Suprapubic skin (tissue), 4 donors: ENCODE measurements around a stretch of chr5.

- PRO-cap, result no peak
- RAMPAGE, long total RNA, 4 experiments, result no peak in any of the 4 experiments
Measured at GRCh38 chr5:134533355-134533973, 8.0 kb downstream of the JADE2 start.

- PRO-cap, result no peak
- RAMPAGE, long total RNA, 4 experiments, result no peak in any of the 4 experiments
Measured at GRCh38 chr5:134553913-134554411, 28.5 kb downstream of the JADE2 start.

GRCh38 chr5:134592375-134592968 lies 40.2 kb downstream of the SAR1B start:
- PRO-cap, result no peak
- RAMPAGE, long total RNA, 4 experiments, result no peak in any of the 4 experiments

- PRO-cap, result no peak
- RAMPAGE, long total RNA, 4 experiments, result no peak in any of the 4 experiments
Measured at GRCh38 chr5:134770812-134771165, 12.2 kb downstream of the DDX46 start.

DNA sequence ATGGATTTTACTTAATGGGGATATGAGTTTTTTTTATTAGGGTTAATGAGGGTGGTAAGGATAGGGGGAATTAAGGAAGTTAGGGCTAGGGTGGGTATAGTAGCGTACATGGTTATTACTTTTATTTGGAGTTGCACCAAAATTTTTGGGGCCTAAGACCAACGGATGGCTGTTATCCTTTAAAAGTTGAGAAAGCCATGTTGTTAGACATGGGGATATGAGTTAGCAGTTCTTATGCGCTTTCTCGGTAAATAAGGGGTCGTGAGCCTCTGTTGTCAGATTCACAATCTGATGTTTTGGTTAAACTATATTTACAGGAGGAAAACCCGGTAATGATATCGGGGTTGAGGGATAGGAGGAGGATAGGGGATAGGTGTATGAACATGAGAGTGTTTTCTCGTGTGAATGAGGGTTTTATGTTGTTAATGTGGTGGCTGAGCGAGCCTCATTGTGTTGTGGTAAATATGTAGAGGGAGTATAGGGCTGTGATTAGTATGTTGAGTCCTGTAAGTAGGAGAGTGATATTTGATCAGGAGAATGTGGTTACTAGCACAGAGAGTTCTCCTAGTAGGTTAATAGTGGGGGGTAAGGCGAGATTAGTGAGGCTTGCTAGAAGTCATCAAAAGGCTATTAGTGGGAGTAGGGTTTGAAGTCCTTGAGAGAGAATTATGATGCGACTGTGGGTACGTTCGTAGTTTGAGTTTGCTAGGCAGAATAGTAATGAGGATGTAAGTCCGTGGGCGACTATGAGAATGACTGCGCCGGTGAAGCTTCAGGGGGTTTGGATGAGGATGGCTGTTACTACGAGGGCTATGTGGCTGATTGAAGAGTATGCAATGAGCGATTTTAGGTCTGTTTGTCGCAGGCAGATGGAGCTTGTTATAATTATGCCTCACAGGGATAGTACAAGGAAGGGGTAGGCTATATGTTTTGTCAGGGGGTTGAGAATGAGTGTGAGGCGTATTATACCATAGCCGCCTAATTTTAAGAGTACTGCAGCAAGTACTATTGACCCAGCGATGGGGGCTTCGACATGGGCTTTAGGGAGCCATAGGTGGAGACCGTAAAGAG lies 21.7 kb downstream of the PCBD2 start:
- PRO-cap, result no peak
- RAMPAGE, long total RNA, 4 experiments, result no peak in any of the 4 experiments

DNA sequence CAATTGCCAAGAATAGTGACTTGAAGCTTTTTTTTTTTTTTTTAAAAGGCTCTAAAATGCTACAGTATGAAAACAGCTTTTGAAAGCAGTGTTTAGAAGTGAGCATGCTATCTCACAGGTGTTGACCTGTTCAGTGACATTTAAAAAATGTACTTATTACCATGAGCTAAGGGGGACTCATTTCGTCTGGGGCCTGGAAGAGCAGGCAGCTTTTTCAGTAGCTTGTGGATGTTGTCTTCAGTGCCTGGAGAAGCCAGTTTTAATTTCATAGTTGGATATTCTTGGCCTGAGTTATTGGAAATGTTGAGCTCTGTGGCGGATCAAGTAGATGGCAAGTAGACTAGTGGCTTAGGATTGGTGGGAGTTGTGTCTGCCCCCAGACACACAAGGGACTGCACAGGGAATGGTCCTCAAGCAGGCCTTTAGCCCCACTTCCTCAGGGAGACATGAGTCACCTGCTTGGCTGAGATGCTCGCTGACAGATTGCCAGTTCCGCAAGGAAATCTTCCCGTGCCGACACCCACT lies 19.0 kb upstream of the CATSPER3 start:
- PRO-cap, result no peak
- RAMPAGE, long total RNA, 4 experiments, result no peak in any of the 4 experiments

DNA sequence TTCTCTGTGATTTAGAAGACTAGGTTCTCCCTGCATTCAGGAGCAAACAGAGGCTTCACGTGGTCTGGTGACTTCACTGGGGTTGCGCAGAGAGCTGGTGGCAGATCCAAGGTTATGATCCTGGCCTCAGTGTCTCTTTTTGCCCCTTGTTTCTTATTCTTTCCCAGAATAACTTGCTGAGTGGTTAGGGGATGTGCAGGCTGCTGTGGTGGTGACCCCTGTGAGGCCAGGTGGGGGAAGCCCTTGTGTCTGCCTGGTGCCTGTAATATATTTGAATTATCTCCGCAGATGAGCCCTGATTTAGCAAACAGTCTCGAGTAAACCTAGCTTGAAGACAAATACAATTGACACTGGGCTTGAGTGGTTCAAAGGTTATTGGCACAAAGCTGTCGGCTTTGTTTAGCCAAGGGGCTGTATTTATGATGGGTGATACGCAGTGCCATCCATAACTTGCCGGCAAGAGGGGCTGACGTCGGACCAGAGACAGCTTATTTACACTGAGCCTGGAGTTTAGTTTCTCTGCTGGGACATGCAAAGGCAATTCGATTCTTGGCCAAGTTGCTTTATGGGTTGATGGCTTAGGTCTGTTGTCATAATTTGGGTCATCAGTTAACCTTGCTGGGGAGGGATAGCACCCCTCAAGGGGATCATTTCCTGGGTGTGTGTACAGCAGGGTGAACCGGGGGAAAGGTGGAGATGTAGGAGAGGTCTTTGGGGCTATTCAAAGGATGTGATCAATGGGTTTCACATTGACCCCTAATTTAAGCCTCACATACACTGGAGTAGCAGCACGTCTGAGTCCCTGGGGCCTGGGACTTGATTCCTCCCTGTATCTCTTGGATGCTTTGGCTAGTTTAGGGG lies 20.0 kb upstream of the PITX1 start:
- PRO-cap, result no peak
- RAMPAGE, long total RNA, 4 experiments, result no peak in any of the 4 experiments

DNA sequence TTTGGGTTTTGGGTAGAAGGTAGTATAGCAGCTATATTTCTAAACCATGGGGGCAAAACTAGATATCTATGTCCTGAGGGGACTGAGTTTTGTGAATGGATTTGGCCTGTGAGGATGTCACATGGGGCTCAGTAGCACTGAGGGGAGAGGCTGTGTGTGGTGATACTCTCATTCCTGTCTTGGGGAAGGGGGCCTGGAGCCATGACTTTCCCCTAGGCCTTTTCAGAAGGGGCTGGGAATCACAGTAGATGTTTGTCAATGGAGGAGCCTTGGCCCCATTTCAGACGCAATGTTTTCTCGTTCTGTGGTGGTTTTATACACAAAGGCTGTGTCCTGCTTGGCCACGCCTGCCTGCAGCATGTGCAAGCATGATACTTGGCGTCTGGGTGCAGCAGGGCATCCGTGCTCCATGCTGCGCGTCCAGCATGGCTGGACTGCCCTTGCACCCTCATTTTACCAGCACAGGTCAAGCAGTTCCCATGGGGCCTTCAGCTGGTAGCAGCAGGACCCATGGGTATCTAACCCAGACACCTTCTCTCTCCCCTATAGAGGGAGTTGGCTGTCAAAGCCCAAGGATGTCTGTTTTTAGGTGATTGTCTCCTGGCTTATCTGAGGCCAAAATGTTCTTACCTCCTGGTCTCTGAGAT lies 158.2 kb upstream of the PITX1 start:
- PRO-cap, result no peak
- RAMPAGE, long total RNA, 4 experiments, result no peak in any of the 4 experiments

DNA sequence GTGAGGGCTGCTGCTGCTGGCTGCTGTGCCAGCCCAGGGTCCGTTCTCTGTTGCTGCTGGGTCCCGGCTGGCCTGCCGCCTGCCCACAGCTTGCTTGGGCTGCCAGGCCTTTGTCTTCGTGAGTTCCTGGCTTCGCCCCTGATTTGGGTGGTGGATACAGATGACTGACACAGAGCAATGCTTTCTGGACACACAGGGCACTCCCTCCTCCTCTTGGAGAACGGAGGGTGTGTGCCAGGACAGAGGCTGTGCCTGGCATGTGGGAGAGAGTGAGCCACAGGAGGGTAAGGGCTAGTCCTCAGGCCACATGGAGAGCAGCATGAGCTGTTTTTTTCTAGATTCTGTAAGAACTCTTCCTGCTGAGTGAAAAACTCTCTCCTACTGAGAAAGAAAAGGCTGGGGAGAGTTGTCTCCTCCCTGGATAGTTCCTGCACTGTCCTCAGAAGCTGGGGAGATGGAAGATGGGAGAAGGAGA lies 166.0 kb downstream of the MACROH2A1 start:
- PRO-cap, result no peak
- RAMPAGE, long total RNA, 4 experiments, result no peak in any of the 4 experiments

- PRO-cap, result no peak
- RAMPAGE, long total RNA, 4 experiments, result no peak in any of the 4 experiments
Measured at GRCh38 chr5:135307360-135307896, 91.6 kb downstream of the MACROH2A1 start.

DNA sequence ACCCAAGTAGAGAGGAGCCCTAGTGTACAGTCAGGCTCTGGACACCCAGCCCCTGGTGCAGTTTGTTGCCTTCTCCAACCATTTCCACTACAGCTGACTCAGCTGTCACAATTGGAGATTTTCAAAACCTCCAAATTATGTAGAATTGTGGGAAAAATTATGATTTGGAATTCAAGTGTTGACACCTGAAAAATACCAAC lies 32.2 kb downstream of the MACROH2A1 start:
- PRO-cap, result no peak
- RAMPAGE, long total RNA, 4 experiments, result no peak in any of the 4 experiments

- PRO-cap, result no peak
- RAMPAGE, long total RNA, 4 experiments, result no peak in any of the 4 experiments
Measured at GRCh38 chr5:135372548-135373543, 26.2 kb downstream of the MACROH2A1 start.

GRCh38 chr5:135976246-135976650 lies 21.5 kb upstream of the LECT2 start:
- PRO-cap, result no peak
- RAMPAGE, long total RNA, 4 experiments, result no peak in any of the 4 experiments

DNA sequence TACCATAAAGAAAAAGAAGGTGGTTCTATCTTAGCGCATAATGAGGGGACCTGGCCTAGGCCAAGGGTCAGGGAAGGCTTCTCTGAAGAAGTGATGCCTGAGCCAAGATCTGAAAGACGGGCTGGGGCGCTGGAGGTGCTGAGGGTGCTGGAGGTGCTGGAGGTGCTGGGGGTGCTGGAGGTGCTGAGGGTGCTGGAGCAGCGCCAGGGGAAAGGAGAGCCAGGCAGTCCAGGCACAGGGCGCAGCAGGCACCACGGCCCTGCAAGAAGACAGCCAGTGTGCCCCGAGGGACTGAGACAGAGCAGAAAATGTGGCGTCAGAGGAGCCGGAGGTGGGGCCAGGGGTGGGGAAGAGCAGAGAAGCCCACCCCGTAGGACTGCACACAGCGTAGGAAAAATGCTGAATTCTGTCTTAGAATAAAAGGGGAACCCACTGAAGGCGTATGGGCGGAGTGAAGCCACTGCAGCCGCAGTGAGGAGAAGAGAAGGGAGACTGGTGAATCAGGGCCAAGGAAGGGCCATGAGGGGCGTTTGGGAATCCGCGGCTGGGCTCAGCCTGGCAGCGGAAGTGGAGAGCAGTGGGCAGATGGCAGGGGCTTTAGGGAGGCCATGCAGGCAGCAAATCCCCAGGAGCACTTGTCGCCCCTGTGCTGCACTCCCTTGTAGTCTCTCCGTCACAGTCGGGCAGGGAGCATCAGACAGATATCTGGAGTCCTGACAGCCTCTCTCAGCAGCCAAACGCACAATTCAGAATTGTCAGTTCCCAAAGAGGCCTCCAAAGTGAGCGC lies 35.8 kb upstream of the LECT2 start:
- PRO-cap, result no peak
- RAMPAGE, long total RNA, 4 experiments, result no peak in any of the 4 experiments

- PRO-cap, result no peak
- RAMPAGE, long total RNA, 4 experiments, result no peak in any of the 4 experiments
Measured at GRCh38 chr5:135999300-136000030, 29.3 kb upstream of the TGFBI start.

DNA sequence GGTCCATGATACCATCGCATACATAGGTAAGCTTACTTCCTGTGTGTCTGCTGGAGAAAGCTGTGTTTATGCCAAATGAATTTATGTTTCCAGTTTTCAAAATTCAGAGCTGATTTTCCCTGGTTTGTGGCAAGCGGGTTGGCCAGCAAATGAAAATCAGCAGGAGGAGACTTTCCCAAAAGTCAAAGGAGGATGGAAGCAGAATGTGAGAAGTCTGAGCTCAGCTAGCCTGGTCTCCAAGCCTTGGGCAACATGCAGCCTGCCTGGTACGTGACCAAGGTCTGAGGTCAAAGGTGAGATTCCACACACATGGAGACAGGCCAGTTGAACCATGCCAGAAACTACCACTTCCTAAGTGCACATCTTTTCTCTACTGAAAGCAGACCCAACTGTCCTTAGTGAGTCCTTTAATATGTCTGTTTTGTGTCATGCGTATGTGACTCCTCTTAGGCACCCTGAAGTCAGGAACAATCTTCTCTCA lies 10.0 kb upstream of the TGFBI start:
- PRO-cap, result no peak
- RAMPAGE, long total RNA, 4 experiments, result no peak in any of the 4 experiments

GRCh38 chr5:136046112-136047070 lies 17.6 kb downstream of the TGFBI start:
- PRO-cap, result no peak
- RAMPAGE, long total RNA, 4 experiments, result no peak in any of the 4 experiments

GRCh38 chr5:136132021-136132520 lies 574 bp upstream of the SMAD5 start:
- PRO-cap, result no peak
- RAMPAGE, long total RNA, 4 experiments, result no peak in any of the 4 experiments

DNA sequence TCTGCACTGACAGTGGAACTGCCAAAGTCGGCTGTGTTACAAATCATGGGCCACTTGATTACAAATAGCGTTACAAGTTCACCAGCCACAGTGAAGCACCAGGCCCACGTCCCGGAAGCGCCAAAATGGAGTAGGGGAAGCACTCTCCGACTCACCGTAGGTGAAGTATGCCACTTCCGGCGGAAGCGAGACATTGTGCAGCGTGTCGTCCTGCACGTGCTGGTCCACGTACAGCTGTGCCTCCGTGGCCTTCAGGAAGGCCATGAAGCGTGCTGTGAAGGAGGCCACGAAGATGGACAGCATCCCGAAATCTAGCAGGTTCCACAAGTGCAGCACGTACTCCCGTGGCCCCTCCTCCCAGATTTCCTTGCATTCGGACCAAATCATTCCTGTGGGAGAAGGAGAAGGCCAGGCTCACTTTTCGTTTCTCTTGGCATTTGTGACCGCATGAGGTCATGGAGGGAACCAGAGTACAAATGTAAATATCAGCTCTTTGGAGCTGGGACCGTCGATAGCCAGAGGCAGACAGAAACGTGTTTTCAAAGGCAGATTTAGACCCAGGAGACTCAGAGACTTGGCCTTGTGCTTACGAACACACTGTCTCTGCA lies 58.6 kb upstream of the SMIM32 start:
- PRO-cap, result no peak
- RAMPAGE, long total RNA, 4 experiments, result no peak in any of the 4 experiments

DNA sequence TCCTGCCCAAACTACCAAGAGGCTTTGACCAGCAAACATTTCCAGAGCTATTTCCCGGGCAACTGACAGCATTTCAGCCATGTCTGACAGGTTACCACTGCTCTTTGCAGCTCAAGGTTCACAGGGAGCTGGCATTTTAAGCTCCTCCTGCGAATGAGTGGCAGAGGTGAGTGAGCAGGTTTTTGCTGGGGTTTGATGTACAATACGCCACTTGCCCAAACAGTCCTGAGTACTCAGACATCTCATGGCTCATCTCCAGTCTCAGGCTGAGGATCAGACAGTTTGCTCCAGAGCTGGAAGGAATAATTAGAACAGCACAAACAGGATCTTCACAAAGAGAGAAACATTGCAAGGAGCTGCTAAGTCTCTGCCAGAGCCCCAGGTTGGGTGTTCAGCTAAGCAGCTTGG lies 390.2 kb downstream of the SPOCK1 start:
- PRO-cap, result no peak
- RAMPAGE, long total RNA, 4 experiments, result no peak in any of the 4 experiments